Mammary microvascular endothelial cell (primary cell): ENCODE results near the genes KIAA1191, NSD1, PDLIM7 and FAM193B.

DNA sequence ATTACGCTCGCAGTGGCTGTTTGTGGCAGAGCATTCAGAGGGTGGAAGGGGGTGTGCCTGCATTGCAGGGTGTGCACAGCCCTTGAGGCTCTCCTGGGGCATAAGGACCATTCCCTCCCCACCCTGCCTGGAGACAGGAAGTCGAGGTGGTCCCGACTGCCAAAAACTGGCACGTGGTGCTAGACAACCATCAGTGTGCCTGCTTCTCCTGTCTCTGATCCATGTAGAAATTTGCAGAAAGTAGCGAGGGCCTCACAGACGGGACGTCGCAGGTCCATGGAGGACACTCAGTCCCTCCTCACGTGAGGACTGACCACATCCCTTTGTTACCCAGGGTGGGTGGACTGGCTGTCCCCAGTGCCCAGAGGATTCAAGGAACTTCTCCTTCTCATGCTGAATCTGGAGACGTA, 35.3 kb downstream of the HRH2 start:
- RAMPAGE, long total RNA = no peak

GRCh38 chr5:176359753-176360123, 1.8 kb downstream of the KIAA1191 start:
- RAMPAGE, long total RNA = no peak

GRCh38 chr5:176361416-176362331, at the start of gene KIAA1191:
TSS of gene KIAA1191 (minus strand) at chr5:176361764.
- RAMPAGE, long total RNA = no peak

- RAMPAGE, long total RNA = no peak
These were observed 9.7 kb downstream of the CLTB start for GRCh38 chr5:176406476-176407206.

DNA sequence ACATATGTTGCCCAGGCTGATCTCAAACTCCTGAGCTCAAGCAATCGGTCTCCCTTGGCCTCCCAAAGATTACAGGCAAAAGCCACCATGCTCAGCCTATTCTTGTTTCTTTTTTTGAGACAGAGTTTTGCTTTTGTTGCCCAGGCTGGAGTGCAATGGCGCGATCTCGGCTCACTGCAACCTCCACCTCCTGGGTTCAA, 13.5 kb downstream of the RNF44 start:
- RAMPAGE, long total RNA = no peak

DNA sequence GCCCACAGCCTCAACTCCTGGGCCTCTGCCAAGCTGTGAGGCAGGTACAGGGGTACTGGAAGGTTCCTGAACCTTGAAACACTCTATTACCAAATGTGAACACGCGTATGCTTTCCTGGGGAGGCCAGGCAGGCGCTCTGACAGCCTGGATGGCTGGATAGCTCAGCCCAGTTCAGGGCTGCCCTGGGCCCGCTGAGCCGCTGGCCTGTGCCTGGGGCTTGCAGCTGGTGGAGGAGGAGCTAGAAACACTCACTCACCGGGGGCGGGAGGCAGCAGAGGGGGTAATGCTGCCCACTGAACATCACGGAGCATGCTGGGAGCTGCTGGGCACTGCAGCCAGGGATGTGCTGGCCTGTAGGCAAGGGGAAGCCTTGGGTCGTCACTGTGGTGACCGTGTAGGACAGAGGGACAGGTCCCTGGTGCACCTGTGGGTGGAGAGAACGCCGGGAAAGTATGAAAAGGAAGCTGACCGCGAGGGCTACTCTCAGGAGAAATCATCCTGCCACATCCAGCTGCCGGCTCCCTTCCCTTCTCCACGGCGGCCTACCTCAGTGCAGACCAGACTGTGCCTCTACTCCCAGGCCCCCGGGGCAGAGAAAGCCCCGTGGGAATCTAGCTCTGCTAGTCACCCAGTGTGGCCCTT, 5.9 kb downstream of the RNF44 start:
- RAMPAGE, long total RNA = no peak

GRCh38 chr5:176619712-176620124, 9.8 kb upstream of the GPRIN1 start:
- RAMPAGE, long total RNA = no peak

DNA sequence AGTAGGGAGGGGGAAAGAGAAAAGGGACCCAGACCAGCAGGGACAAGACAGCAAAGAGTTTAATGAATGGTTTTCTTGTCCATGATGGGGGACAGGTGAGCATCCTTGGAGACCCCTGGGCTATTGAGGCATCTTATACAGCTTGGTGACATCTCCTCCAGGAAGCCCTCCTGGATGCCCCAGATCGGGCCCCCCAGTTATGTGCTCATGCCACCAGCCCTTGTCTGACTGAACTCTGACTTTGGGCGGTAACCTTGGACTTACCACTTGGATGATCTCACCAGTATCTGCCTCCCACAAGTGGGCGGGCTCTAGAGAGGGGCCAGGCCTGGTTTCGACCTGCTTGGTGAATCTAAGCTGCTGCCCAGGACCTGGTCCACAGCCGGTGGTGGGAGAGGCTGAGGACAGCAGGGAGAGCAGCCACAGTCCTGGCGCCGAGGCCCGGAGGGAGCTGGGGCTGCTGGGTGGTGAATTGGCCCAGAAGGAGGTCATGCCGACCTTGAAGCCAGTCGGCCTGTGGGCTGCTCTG, 36.1 kb downstream of the UNC5A start:
- RAMPAGE, long total RNA = no peak

- RAMPAGE, long total RNA = no peak
These were observed 11.9 kb downstream of the HK3 start for GRCh38 chr5:176887266-176887715.

DNA sequence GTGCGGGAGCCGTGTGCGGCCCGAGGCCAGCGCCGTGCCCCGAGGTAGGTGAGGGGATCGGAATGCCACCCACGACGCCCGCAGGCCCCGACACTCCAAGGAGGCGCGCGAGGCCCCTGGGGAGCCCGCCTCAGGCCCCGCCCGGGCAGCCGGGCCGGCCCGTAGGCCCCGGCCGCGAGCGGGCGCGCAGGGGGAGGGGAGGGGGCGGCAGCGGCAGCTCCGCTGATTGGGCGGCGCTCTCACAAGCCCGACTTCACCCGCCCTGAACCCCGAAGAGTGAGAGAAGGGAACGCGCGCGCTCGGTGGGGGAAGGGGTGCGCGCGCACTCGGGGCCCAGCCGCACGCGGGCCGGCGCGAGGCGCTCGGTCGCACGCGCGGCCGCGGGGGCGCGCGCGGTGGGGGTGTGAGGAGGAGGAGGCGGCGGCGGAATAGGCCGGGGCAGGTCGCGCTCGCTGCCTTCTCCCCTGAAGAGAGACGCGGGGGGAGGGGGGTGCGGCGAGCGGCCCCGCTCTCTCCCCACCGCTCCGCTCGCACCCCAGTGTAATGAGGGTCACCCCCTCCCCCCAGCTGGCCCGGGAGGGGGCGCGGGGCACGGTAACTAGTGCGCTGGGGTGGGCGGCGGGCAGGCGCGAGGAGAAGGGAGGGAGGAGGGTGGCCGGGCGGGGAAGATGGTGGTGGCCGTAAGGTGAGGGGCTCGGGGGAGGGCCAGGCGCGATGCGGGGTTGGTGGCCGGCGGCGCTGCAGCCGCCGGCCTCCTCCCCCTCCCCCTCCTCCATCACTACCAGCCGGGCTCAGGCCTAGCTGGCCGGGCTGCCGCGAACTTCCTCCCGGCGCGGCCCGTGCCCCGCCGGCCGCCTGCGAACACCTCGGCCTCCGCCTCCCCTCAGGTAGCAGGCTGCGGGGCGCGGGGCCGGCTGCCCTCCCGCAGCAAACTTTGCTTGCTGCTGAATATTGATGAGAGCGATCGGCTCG, at the start of gene NSD1:
NSD1 (plus strand) TSS at position 415 of the 972 bp plus-strand sequence.
- RAMPAGE, long total RNA = start-site peak on the plus strand centred at position 427 of the sequence, 86 bp wide, 560 and 195 reads in 2 replicates

DNA sequence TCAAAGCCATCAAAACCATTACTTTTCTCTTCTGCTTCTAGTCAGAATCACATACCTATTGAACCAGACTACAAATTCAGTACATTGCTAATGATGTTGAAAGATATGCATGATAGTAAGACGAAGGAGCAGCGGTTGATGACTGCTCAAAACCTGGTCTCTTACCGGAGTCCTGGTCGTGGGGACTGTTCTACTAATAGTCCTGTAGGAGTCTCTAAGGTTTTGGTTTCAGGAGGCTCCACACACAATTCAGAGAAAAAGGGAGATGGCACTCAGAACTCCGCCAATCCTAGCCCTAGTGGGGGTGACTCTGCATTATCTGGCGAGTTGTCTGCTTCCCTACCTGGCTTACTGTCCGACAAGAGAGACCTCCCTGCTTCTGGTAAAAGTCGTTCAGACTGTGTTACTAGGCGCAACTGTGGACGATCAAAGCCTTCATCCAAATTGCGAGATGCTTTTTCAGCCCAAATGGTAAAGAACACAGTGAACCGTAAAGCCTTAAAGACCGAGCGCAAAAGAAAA, 77.5 kb downstream of the NSD1 start:
- RAMPAGE, long total RNA = no peak

- RAMPAGE, long total RNA = no peak
These were observed 3.3 kb downstream of the PRELID1 start for GRCh38 chr5:177306820-177307318.

- RAMPAGE, long total RNA = no peak
These were observed 12.2 kb downstream of the LMAN2 start for GRCh38 chr5:177338978-177339913.

- RAMPAGE, long total RNA = no peak
These were observed 685 bp upstream of the PRR7 start for GRCh38 chr5:177446001-177446256.

DNA sequence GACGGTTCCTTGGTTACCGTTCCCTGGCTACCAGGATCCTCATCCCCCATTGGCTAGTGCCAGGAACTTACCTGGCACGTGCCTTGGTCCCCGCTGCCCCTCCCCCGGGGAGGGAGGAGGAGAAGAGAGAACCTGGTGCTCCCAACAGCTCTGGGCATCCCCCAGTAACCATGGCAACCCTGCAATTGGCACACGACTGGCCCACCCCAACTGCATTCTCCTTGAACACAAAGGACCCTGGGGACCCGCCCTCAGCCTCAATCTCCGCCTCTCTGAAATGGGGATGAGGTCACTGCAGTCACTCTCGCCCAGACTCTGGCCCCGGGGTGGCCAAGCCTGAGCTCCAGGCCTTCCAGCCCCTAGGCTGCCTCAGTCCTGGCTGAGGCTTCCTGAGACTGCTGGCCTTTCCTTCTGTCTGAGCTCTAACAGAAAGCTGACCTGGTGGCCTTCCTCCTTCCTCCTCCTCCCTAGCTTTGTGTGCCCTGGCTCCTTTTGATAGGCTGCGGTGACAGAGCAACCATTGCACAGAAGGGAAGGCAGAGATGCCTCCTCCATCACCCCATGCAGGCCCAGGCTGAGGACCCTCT, 4.1 kb downstream of the DBN1 start:
- RAMPAGE, long total RNA = no peak

DNA sequence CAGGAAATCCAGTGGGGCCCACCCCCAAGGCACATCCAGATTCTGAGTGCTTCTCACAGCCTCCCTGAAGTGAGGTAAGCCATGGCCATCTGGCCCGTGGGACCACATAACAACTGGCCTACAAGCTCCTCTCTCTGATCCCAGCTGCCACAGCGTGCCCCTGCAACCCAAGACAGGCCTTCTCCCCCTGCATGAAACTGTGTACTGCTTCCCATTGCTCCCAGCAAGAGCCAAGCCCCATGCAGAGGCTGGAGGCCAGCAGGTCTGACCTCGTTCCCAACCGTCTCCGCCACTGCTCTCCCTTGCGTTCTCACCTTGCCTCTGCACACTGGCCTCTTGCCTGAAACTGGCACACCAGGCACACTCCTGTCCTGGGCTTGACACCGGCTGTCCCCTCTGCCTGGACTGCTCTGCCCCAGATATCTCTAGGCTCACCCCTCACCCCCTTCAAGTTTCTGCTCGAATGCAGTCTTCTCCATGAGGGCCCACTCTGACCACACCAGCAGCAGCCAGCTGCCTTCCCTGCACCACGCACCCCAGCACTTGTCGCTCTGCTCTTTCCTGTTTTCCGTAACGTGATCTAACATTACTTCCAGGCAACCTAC, 11.2 kb upstream of the DBN1 start:
- RAMPAGE, long total RNA = no peak

DNA sequence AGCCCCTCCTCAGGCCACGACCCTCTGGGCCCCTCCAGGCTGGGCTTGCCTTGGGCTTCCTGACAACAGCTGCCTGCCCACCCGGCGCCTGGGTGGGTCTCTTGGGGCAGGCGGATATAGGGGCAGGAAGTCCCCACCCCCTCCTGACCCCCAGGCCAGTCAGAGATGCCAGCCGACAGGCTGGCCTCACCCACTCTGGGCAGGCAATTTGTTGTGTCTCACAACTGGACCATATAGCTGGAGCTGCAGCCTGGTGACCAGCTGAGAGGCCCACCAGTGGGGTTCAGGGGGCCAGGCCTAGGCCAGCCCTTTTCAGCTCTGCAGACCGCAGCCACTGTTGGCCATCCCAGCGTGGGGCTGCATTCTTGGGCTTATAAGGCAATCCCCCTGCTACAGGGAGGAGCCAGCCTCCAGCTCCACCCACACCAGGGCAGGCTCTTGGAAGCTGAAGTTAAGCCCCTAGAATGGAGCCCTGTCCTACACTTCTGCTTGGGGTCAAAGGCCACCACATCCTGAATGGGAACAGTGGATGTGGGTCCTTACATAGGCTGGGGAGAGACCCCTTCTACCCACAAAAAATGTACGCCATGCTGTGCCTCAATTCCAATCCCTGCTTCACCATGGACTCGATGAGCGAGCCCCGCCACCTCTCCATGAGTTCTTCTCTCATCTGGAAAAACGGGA, 1.9 kb downstream of the PDLIM7 start:
- RAMPAGE, long total RNA = no peak

DNA sequence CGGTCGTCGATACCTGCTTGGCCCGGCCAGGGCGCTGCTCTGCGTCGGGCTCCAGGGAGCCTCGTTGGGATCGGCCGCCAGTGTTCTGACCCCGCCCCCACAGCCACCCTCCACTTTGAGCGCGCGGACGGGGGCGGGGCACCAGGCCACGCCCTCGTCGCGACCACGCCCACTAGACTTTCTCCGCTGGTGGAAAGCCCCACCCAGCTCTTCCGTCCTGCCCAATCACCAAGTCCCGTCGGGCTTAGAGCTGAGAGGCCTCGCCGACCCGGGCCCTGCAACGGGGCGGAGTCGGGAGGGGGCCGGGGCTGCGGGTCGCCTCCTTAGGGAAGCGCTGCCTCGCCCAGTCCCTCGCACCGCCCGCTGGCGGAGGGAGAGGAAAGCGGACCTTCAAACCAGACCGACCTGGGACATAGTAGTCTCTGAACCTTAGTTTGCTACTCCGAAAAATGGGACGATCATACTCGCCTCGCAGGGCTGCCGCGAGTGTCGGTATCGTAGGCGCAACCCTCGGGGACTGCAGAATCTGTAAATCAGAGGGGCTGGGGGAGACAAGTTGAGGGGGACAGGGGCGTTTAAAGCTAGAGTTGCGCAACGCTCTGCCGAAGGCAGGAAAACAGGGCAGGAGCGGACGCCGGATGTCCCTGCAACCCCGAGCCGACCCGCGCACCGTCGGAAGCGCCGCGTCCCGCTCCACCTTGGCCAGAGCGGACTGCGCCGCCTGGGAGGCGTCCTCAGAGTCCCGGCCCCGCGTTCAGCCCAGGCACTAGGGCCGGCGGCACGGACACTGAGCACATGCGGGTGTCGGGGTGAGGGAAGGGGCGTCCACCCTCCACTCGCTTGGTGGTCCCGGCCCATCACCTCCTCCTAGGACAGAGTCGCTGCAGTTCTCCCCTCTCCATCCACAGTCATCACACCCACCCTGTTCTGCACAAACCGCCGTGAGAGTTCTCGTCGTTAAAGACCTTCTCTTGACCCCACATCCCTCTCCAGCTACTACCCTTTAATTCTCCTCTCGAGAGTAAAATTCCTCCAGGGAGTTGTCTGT, at the start of gene PDLIM7:
PDLIM7 (minus strand) TSS at position 90 of the 1,048 bp plus-strand sequence.
- RAMPAGE, long total RNA = start-site peak on the minus strand centred at position 83 of the sequence, 9 bp wide, 743 and 316 reads in 2 replicates

GRCh38 chr5:177553788-177554886, at the start of gene FAM193B:
TSS of gene FAM193B (minus strand) at chr5:177554563.
- RAMPAGE, long total RNA = no peak

- RAMPAGE, long total RNA = no peak
These were observed 5.0 kb downstream of the B4GALT7 start for GRCh38 chr5:177604827-177605502.